ENCODE measurements around a stretch of chr6.

- PRO-cap, 2 experiments = no peak in any of the 2 experiments
- RAMPAGE, long total RNA, 5 experiments = no peak in any of the 5 experiments
Observed at GRCh38 chr6:168967970-168968568, 285.6 kb downstream of the THBS2 start.

- PRO-cap, 2 experiments = peak in 2 of 2 experiments; most common plus-strand start chr6:169168080 (in 1); most common minus-strand start chr6:169168010 (in 2)
- RAMPAGE, long total RNA, 5 experiments = no peak in any of the 5 experiments
Observed at GRCh38 chr6:169167779-169168706, 85.6 kb downstream of the THBS2 start.

DNA sequence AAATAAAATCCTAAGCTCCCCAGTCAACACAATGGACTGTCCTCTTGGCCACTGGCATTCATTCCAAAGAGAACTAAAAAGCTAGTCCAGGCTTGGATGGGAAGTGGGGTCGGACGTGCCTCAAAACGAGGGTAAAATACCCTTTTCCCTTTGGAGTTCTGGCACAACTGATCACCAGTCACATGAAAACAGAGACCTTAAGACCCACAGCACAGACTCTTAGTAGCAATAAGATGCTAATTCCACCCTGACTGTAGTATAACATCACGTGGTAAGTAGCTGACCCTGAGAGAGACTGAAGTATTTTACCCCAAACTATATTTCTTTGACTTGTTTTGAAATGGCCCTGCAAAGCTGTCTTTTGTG, 66.5 kb upstream of the THBS2 start:
- PRO-cap, 2 experiments = no peak in any of the 2 experiments
- RAMPAGE, long total RNA, 5 experiments = no peak in any of the 5 experiments

- PRO-cap, 2 experiments = no peak in any of the 2 experiments
- RAMPAGE, long total RNA, 5 experiments = no peak in any of the 5 experiments
Observed at GRCh38 chr6:169339947-169340248, 86.3 kb upstream of the THBS2 start.

DNA sequence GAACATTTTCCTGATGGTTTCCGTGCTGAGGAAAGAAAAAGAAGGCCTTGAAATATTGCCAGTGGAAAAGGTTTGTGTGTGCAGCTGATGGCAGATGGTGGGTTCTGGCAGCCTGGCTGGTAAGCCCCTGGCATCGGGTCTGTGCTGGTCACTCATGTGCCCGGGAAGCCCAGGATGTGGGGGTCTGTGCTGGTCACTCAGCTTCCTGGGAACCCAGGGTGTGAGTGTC, 153.9 kb downstream of the ERMARD start:
- PRO-cap, 2 experiments = no peak in any of the 2 experiments
- RAMPAGE, long total RNA, 5 experiments = no peak in any of the 5 experiments

- PRO-cap, 2 experiments = no peak in any of the 2 experiments
- RAMPAGE, long total RNA, 5 experiments = no peak in any of the 5 experiments
Observed at GRCh38 chr6:169935310-169935573, 183.8 kb downstream of the ERMARD start.

DNA sequence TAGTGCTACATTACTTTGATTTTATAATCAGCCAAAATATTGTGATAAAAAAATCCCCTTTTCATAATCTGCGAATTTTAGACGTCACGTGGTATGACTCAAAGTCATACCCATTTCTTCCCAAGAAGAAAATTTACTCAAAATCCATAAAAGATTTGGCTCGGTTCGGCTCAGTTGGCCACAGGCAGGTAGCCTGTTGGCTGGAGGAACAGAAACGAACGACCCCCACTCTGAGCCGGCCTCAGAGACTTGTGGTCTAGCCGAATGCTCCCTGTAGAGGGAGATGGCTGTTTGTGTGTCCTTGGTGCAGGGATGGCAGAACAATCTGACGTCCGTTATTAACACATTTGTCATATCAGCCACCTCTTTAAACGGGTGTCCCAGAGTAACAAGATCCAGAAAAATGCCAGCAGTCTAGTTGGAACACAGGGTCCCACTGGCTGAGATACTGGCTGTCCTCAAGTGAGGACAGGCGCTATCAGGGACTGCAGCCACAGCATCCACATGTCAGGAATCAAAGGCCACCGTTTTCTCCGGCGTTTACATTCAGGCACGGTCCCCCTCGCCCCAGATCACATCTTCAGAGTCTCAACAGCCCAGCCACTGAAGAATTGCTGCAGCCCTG, 247.5 kb downstream of the DLL1 start:
- PRO-cap, 2 experiments = no peak in any of the 2 experiments
- RAMPAGE, long total RNA, 5 experiments = no peak in any of the 5 experiments

GRCh38 chr6:170049543-170050368, 241.1 kb downstream of the DLL1 start:
- PRO-cap, 2 experiments = no peak in any of the 2 experiments
- RAMPAGE, long total RNA, 5 experiments = no peak in any of the 5 experiments

DNA sequence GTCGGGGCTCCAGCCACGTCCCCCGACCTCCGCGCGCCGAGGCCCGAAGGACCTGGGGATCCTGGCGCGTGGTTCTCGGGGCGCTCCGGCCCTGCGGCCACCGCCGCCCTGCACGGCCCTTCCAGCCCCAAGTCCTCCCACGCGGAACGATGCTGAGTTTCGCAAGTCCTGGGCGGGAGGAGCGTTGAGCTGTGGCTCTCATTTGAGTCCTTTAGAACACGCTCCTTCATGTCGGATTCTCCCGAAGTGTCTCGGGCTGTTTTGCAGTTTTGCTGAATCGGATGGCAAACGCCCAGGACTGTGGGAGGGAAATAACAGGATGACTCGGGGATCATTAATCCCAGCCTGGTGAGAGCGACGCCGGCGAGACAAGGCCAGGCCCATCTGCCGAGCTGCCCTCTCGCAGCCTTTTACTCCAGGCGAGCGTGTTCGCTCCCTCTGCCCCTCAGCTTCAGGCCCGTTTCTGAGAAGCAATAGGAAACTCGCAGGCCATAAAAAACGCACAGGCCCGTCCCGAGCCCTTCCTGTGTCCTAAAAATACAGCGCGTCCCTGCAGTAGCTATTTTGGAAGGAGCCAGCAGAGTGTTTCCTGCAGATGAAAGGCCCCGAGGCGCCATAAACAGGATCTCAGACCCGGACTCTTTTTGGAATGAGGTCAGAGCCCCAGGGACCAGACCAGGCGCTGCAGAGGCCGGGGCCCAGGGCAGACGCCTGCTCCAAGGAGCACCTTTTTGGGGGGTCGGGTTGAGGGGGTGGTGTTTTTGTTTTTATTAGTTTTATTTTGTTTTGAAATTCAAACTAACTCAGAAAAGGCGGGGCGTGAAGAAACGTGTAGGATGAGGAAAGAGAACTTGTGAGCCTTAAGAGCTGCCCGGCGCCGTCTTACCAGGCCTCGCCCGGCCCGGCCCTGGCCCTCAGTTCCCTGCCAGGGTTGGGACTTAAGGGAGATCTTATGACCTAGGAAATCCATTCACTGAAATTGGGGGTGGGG, 153.4 kb downstream of the DLL1 start:
- PRO-cap, 2 experiments = peak in 1 of 2 experiments; most common plus-strand start position 678 of the sequence (in 1); most common minus-strand start position 465 of the sequence (in 1)
- RAMPAGE, long total RNA, 5 experiments = no peak in any of the 5 experiments

DNA sequence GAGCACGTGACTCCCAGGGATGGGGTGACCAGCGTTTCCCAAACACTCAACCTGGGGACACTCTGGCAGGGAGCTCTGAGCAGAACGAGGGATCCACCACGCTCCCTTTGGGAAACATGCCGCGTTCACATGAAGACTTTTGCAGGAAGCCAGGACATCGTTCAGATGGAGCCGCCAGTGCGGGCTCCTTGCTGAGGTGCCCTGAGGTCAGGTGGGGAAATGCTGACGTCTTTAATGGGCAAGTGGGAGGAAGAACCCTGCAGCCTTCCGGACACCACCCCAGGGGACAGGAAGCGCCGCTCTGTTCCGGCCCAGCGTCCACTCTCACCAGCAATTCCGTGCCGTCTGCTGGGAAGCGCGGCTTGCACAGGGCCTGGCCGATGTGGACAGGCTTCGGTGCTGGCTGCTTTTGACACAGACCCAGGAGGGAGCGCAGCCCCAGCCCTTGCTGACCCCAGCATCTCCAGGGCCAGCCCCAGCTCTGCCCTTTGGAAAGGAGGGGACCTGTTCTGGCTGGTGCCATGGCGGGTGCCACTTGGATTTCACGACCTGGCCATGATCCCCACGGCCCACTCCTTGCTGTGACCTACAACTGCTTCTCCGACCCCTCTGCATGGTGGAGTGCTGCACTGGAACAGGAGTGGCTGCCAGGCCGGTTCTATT, 123.3 kb downstream of the DLL1 start:
- PRO-cap, 2 experiments = peak in 2 of 2 experiments; most common plus-strand start position 333 of the sequence (in 2); most common minus-strand start position 116 of the sequence (in 1)
- RAMPAGE, long total RNA, 5 experiments = no peak in any of the 5 experiments

- PRO-cap, 2 experiments = no peak in any of the 2 experiments
- RAMPAGE, long total RNA, 5 experiments = no peak in any of the 5 experiments
Observed at GRCh38 chr6:170176706-170177473, 114.0 kb downstream of the DLL1 start.

- PRO-cap, 2 experiments = peak in 1 of 2 experiments; most common plus-strand start chr6:170226035 (in 1); most common minus-strand start chr6:170225932 (in 1)
- RAMPAGE, long total RNA, 5 experiments = no peak in any of the 5 experiments
Observed at GRCh38 chr6:170225684-170226417, 65.0 kb downstream of the DLL1 start.

DNA sequence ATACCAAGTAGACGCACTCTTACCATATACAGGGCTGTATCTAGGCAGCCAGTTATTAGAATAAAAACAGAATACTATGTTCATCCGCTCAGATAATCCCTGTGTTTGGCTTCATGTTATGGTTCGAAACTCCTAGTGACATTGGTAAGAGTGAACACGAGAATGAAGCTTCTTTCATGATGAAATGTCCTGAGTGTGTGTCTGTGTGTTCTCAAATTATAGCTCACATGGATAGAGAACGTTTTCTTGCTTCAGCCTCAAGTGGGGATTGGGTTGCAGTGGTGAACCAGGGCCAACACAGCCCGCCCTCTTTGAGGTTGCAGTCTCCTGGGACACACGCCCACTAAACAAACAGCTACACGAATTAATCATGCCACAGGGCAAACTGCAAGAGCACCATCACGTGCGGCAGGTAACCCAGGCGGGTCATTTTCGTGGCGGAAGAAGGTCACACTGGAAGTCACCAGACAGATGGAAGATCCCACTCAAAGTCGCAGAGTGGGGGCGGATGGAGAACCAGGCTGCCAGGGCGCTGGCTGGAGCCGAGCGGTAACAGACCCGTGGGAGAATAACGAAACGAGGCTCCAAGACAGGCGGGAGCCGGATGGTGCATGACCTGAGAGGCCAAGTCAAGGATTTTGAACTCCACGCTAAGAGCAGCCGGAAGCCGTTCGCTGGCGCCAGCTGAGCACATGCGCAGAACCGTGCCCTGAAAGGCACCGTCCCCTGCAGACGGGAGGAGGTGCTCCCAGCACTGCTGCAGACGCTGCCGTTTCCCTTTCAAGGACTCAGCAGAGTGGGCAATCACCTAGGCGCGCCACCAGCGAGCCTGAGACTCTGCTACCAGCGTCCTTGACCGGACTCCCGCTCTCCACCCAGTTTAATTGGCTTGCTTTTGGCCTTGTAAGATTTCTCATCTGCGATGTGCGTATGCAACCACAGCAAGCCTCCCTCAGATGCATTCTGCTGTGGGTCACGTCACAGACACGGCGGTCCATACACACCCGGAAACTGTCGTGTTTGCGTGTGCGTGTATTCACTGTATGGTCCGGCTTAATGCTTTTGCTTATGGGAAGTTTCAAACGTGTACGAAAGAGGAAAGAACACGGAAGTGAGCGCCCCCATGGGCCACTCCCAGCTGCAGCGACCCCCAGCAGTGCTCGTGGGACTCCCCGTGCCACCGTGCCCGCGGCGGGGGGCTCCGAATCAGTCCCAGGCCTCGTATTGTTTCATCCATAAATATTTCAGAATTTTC, 10.7 kb downstream of the DLL1 start:
- PRO-cap, 2 experiments = no peak in any of the 2 experiments
- RAMPAGE, long total RNA, 5 experiments = no peak in any of the 5 experiments

GRCh38 chr6:170288137-170288793, 2.6 kb downstream of the DLL1 start:
- PRO-cap, 2 experiments = no peak in any of the 2 experiments
- RAMPAGE, long total RNA, 5 experiments = no peak in any of the 5 experiments

GRCh38 chr6:170355656-170356088, 49.1 kb downstream of the FAM120B start:
- PRO-cap, 2 experiments = no peak in any of the 2 experiments
- RAMPAGE, long total RNA, 5 experiments = no peak in any of the 5 experiments

GRCh38 chr6:170384166-170385116, 77.9 kb downstream of the FAM120B start:
- PRO-cap, 2 experiments = no peak in any of the 2 experiments
- RAMPAGE, long total RNA, 5 experiments = no peak in any of the 5 experiments

DNA sequence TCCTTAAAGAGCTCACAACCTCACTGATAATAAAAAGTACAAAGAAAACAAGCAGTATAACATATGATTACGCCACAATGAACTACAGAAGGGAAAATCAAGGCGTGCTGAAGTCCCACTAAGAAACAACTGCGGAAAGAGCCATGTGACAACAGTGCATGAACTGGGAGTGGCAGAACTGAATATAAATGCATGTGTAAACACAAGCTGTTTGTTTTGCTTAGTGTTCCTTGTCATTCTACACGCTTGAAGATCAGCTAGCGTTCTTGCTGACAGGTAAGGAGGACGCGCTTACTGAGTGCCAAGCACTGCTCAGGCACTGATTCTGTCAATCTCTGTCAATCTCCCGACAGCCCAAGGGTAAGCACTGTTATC, 517 bp upstream of the PSMB1 start:
- PRO-cap, 2 experiments = peak in 2 of 2 experiments; most common plus-strand start position 211 of the sequence (in 1); most common minus-strand start position 131 of the sequence (in 2)
- RAMPAGE, long total RNA, 5 experiments = no peak in any of the 5 experiments

DNA sequence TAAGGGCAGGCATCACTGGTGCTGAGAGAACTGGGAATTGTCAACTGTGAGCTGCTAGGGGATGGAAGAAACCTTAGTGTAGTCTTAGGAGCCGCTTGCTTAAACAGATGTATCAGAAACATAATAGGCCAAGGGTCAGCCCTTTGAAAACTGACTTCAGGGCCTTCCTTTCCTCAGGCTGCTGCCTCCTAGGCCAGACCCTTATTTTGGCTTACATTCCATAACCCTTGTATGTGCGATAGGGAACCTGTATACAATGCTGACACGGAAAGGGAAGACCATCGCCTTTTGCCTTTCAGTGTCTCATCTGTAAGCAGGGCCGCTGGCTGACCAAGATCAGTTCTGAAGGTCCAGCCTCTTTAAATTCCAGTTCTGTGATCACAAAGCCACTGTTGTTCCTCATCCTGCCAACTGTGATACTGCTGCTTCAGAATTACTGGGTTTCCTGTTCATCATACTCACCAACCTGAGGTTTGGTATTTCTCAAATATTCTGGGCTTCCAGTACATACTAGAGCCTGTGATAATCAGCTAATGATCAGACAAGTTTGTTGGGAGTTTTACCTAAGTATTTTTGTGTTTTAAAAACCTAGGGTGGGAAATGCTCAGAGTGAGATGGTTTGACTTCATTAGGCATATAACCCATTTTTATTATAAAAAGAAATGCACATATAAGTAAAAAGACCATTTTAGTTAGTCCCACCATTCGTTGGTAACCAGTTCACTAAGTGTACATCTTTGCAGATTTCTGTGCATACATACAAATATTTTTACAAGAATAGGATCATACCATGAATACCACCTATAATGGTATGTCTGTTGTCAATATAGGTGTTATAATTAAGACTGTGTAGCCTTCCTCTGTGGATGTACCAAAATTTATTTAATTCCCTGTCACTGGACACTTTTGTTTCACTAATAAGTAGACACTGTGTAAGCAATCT, 7.7 kb downstream of the PDCD2 start:
- PRO-cap, 2 experiments = no peak in any of the 2 experiments
- RAMPAGE, long total RNA, 5 experiments = no peak in any of the 5 experiments

- PRO-cap, 2 experiments = no peak in any of the 2 experiments
- RAMPAGE, long total RNA, 5 experiments = no peak in any of the 5 experiments
Observed at GRCh38 chr6:170578474-170579670, 5.6 kb downstream of the PDCD2 start.

Measured in thyroid gland (tissue), 7 donors.